BJ (cell line): Measurements from ENCODE around the genes CNGA4, OR6A2, OR10A5 and OR10A2.

- CAGE, long polyA plus RNA, result no peak
- RRBS, result no CpG with 5 or more reads among the region's 1 CpG
These were observed at the start of gene CNGA4 for GRCh38 chr11:6238750-6239290. CNGA4 (plus strand) TSS chr11:6239089.

GRCh38 chr11:6320349-6320427 is 113 bp downstream of the CAVIN3 start:
- CAGE, long polyA plus RNA, result no peak
- RRBS, result no CpG with 5 or more reads among the region's 6 CpGs

DNA sequence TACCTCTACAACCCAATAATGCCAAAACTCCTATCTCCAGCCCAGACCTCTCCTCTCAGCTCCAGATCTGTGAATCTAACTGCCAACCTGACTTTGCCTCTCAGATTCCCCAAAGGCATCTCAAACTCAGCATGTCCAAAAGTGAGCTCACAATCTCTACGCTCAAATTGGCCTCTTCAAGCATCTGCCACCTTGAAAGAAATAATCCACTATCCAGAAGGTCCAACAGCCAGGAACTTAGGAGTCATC is 8.9 kb downstream of the SMPD1 start:
- CAGE, long polyA plus RNA, result no peak
- RRBS, result no CpG with 5 or more reads among the region's 1 CpG

DNA sequence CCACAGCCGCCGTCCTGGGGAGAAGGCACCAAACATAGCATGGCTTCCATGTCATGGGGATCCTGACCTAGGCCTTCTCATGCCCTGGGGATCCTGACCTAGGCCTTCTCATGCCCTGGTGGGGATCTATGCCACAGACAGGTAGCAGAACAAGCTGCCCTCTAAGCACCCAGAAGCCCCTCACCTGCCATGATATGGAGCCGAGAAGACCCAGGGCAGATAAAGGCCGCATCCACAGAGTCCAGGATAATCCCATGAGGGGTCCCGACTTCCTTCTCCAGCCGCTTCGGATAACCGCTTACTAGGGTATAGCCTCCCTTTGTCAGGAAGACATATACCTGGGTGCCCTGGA is 9.4 kb downstream of the HPX start:
- CAGE, long polyA plus RNA, result no peak
- RRBS, result no CpG with 5 or more reads among the region's 8 CpGs

DNA sequence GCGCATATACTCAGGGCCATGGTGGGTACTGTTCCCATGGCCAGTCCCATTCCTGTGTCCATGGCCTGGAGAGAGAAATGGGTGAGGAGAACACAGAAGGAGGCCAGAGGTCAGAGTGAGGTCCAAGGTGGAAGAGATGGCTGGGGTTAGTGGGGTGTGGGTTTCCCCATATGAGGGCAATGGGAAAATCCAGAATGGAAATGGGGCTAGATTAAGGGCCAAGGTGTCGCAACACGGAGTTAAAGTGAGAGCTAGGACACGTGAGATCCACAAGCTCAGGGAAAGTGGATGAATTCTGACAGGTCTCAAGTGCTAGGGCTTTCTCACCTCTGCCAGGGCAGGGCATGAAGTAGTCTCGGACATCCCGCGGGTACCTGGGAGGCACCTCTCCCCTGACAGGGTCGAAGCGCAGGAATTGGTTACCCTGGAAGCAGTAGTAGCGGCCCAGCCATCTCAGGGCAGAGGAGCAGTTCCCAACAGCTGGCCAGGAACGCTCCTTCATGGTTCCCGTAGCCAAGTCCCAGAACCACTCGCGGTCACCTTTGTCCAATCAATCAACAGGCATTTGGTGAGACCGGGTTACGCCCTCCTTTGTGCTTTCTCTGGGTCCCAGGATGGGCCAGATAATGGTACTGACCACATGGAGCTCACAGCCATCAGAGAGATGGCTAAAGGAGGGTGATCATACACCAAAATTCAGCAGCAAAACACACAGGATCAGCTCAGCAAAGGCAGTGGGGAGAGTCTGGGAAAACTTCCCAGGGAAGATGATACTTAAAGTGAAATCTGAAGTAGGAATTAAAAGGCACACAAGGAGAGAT is 3.5 kb downstream of the HPX start:
- CAGE, long polyA plus RNA, result no peak
- RRBS, result no CpG with 5 or more reads among the region's 16 CpGs

DNA sequence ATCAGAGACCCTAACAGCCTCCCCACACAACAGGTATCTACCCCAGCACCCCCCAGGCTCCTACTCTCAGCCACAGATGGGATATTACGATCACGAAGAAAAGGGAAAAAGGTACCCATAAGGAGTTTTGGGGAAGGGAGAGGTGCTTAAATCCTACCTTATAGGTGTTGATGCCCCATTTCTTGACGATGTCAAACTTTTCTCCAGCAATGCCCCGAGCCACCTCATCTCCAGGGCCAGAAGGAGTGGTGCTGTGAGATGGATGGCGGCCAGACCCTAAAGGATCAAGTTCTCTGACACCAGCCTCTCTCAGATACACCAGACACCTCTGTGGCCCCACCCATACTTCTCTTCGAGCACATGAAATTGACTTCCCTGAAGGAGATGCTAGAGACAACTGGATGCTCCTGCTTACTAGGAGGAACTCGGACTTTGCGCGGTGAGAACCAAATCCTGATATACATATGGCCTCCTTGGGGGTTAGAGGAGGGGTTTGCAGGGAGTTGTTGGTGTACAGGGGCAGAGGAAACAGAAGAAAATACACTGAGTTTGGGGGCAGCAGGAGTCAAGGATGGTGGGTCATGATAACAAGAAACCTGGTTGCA is 2.0 kb downstream of the ARFIP2 start:
- CAGE, long polyA plus RNA, result no peak
- RRBS, result no CpG with 5 or more reads among the region's 9 CpGs

GRCh38 chr11:6483273-6483862 is 2.1 kb downstream of the TIMM10B start:
- CAGE, long polyA plus RNA, result no peak
- RRBS, result no CpG with 5 or more reads among the region's 3 CpGs

GRCh38 chr11:6602466-6602891 is 937 bp downstream of the RRP8 start:
- CAGE, long polyA plus RNA, result no peak
- RRBS, result no CpG with 5 or more reads among the region's 4 CpGs

DNA sequence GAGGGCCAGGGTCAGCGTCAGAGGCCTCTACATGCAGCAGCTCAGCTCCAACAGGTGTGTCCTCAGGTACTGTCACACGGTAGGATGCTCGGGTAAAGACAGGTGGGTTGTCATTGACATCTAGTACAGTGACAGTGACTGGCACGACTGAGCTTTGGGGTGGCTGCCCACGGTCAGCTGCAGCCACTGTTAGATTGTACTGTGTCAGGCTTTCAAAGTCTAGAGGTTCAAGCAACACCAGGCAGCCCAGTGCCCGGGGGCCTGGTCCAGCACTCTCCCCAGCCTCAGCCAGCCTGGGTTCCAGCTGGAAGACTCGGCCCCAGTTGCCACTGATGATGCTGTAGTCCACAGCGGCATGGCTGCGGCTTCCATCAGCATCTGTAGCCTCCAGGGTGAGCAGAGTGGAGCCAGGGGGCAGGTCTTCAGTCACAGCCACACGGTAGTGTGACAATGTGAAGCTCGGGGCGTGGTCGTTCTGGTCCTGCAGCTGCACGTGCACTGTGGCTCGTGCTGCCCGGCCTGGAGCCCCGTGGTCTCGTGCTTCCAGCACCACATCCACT is 4.6 kb upstream of the TPP1 start:
- CAGE, long polyA plus RNA, result no peak
- RRBS, result no CpG with 5 or more reads among the region's 18 CpGs

DNA sequence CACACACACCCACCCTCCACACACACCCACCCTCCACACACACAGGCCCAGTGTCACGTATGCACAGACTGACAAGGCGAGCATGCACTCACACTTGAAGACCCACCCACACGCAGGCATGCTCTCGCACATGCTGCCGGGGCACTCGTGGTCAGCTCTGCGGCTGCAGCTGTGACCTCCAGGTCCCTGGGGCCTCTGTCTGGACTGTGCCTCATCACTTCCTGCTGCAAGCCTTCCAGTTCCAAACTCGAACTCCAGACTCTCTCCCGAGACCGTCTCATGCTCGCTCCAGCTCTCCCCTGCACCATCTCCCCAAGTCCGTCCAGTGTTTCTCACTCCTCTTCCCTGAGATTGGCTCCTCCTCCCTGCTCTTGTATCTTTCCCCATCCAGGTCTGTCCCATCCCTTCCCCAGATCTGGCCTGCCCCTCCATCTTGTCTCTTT is 9.5 kb downstream of the DCHS1 start:
- CAGE, long polyA plus RNA, result no peak
- RRBS, result no CpG with 5 or more reads among the region's 12 CpGs

DNA sequence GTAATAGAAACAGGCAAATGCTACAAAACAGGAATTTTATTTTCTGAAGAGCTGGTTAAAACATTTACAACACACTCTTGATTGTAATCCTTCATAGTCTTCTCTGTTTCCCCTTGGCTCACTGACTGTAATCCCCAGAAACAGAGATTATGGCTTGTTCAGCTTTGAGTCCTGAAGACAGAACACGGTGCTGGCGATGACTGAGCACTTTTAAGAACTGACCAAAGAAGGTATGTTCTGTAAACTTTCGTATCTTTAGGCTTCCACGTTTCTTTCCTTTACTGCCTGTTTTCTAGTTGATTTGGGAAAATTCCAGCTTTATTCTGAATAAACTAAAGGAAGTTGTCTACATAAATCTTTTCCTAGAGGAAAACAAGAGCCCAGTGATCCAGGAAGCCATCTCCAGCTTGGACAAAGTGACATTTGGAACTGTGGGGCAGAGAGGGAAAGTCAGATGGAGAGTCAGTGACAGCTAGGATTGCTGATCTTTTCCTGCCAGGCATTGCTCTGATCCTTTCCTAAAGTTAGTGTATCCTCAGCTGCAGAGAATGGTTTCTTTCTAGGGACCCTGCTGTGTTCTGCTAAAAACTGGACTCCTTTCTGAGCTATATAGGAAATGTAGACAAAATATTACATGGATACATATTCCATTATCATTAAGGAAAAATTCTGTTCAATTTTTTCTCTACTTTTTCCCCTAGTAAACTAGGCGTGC is 43.4 kb downstream of the OR2AG2 start:
- CAGE, long polyA plus RNA, result no peak
- RRBS, result no CpG with 5 or more reads among the region's 5 CpGs

GRCh38 chr11:6799681-6800100 is at the start of gene OR6A2:
OR6A2 (minus strand) TSS chr11:6799689.
- CAGE, long polyA plus RNA, result no peak
- RRBS, result no CpG with 5 or more reads among the region's 2 CpGs

GRCh38 chr11:6845248-6845957 is at the start of gene OR10A5:
OR10A5 (plus strand) TSS chr11:6845683.
- CAGE, long polyA plus RNA, result no peak
- RRBS, result no CpG with 5 or more reads among the region's 5 CpGs

- CAGE, long polyA plus RNA, result no peak
- RRBS, result no CpG with 5 or more reads among the region's 1 CpG
These were observed at the start of gene OR10A2 for GRCh38 chr11:6862907-6863351. OR10A2 (plus strand) TSS chr11:6863057.

- CAGE, long polyA plus RNA, result no peak
- RRBS, result 4% methylated on average over 10 of the region's 25 CpGs
These were observed 508 bp downstream of the ZNF214 start for GRCh38 chr11:7019509-7020166.

DNA sequence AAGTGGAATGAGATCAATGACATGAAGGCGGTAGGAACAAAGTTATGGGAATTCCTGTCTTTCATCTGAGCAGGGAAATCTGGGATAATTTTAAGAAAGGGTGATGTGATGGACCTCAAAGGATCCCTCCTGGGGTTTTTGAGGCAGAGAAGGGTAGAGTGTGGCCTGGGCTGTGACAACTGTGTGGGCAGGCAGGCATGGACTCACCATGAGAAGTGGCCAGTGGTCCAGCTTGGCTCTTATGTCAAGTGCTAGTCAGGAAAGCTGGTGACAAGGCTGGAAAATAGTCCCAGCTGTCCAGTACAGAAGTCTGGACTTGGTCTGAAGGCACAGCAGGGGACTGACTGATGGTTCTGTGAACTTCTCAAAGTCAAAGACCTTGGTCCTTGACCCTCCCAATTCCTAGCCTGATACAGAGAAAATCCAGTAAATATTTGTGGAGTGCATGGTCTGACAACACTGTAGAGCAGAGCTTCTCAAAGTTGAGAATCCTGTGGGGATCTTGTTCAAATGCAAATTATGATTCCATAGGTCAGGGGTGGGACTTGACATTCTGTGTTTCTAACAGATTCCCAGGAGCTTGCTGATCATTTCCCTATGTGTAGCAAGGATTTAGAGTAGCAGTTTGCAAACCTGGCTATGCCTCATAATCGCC is 1.7 kb downstream of the PPFIBP2 start:
- CAGE, long polyA plus RNA, result no peak
- RRBS, result no CpG with 5 or more reads among the region's 2 CpGs

DNA sequence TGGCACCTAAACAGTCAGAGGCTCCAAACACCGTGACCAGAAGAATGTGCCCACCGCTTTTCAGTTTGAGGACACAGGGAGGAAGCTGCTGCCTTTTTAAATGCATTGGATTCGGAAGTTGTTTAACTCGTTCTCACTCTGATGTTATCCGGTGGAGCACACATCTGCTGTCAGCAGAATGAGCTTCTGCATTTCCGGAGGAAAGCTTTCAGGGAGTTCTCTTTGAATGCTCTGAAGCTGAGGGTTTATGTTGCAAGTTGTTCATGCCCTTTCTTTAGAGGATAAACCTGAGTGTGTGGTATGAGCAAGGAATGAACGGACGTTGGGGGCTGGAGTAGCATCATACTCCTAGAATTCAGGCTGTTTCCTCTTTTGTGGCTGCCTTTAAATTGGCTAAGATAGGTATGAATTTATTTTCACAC is 64.1 kb downstream of the PPFIBP2 start:
- CAGE, long polyA plus RNA, result no peak
- RRBS, result no CpG with 5 or more reads among the region's 8 CpGs

GRCh38 chr11:7639390-7640097 is 33.8 kb downstream of the CYB5R2 start:
- CAGE, long polyA plus RNA, result no peak
- RRBS, result no CpG with 5 or more reads among the region's 9 CpGs

DNA sequence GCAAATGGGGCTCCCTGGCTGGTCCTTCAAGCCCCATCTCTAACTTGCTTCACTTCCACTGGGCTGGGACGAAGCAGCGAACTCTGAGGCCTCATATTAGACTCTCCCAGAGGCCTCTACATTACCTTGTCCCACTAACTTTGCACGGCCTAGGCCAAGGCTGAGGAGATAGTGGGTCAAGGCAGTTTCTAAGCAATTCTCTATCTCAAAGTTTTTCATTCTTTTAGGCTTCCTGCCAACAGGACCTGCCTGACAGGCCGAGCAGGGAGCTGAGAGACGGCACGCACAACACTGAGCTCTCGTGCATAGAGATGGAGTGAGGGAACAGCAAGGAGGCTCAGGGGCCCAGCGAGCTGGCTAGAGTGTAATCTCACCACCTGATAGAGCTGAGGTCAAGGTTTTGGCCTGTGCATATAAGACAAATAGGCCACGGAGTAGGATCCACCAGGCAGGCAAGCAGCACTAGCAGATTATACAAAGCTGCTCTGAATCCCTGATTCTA is 2.0 kb downstream of the CYB5R2 start:
- CAGE, long polyA plus RNA, result no peak
- RRBS, result no CpG with 5 or more reads among the region's 9 CpGs

GRCh38 chr11:7672377-7672997 is 813 bp downstream of the CYB5R2 start:
- CAGE, long polyA plus RNA, result no peak
- RRBS, result no CpG with 5 or more reads among the region's 15 CpGs